ENCODE data around the genes ITGB1BP1 and ADAM17.

- RRBS, 2 experiments, result no CpG with 5 or more reads among the region's 8 CpGs
Measured at GRCh38 chr2:9336041-9336789, 87.1 kb downstream of the ITGB1BP1 start.

- RRBS, 2 experiments, result no CpG with 5 or more reads among the region's 13 CpGs
Measured at GRCh38 chr2:9344305-9344964, 78.9 kb downstream of the ITGB1BP1 start.

GRCh38 chr2:9400419-9401490 lies 22.6 kb downstream of the ITGB1BP1 start:
- RRBS, 2 experiments, result no CpG with 5 or more reads among the region's 22 CpGs

DNA sequence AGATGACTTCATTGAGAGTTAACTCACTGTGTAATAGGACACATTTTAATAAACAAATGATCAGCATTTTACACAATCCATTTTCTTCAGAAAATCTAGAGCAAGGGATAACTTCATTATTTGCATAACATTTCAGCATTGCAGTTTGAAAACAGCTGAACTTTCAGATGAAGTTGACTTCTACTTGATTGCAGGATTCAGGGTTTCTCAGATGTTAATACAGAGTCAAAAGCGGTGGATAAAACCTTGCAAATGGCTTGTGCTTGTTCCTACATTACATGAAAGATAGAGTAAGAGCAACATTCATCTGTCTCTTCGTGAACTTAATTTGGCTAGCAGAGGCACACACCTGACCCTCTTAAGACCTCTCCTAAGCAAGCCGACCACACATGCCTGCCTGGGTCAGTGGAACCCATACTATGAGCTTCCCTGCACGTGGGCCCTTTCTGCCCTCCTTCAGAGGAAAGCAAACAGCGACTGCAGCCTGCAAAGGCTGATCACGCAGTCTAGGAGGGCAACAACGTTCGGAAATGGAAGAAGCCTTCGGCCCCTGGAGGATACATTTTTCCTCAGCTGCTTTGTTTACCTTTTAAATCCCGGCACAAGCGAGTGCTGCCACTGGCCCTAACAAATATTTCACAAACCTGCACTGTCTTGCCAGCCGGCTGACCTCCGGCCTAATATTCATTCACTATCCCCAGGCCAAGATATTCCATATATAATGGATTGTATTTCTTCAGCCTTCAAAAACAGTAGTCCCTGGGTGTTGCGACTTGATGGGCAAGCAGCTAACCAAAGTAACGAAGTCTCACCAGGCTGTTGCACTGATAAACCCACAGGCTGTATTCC lies 16.5 kb downstream of the ITGB1BP1 start:
- RRBS, 2 experiments, result 9% methylated on average over 3 of the region's 15 CpGs; no CpG with 5 or more reads in 1 of the 2 experiments

DNA sequence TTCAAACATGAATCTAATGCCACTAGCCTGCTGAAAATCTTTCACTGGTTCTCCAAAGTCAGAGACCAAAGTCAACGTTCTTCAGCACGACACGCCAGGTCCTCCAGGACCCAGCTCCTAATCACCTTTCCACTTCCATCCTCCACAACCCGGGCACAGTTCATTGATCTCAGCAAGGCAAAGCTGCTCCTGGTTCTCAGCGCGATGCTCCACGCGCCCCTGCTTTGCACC lies 1.2 kb downstream of the ITGB1BP1 start:
- RRBS, 2 experiments, result 7 to 12% methylated on average over 5 of the region's 8 CpGs

DNA sequence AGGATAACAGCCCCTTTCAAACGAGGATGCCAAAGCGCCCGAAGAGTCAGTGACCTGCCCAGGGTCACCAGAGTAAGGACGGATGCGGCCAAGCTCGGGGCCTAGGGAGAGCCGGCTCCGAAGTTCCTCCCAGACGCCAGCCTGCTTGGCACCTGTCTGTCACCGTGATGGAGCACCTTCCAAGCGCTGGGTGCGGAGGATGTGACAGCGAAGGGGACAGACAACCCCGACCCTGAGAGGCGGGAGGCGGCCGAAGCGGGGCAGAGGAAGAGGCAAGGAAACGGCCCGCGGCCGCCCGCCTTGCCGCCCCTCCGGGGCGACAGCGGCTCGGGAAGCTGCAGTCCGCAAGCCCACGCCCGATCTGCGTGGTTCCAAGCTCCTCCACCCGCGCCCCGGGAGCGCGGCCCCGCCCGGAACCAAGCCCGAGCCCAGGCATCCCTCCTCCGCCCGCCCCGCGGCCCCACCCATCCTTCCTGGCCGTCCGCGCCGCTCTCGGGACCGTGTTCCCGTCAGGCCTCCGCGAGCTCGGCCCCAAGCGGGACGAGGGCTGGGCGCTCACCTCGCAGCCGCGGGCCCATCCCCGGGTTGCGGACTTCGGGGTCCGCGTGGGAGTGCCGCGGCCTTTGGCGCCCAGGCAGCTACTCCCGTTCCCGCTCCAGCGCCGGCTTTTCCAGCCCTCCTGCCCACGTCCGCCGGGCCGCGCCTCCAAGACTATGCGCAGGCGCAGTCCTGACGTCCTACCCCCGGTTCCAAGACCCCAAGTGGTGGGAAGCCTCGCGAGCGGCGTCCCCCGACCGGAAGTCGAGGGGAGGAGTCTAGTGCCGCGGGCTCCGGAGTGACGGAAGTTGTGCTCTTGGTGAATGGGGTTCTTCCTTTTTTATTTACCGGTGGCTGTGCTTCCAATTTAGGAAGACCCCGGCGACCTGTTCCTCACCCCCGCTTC lies at the start of gene ITGB1BP1:
ITGB1BP1 (minus strand) TSS at position 715 of the 943 bp plus-strand sequence.
- RRBS, 2 experiments, result 1% methylated on average over 30 to 34 of the region's 96 CpGs

DNA sequence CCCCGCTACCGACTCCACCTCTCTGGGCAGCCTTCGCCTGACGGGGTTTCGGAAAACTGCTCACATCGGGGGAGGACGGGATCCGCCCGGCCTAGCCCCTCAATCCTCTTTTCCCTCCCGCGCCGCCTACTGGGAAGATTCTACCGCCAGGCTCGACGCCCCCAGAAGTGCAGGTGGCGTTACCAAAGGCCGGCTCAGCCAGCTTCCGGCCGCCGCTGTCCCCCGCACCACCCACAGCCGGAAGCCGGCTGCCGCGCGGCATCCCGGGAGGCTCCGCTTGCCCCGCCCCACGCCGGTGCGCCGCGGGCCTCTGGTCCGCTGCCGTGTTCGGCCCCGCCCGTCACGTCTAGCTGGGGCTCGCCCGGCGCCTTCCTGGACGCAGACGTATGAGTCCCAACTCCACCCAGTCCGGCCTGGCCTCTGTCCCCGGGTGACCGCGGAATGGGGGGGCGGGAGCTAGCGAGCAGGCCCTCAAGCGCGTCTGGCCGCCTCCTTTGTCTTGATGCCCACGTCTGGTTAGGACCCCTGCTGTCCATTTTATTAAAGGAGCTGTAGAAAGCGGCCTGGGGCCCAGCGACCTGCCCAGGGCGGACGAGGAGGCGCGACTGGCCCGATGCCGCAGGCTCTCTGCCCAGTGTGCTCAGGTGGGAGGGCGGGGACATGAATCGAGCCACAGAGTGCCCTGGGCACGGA lies at the start of gene ADAM17:
ADAM17 (minus strand) TSS at position 217 of the 693 bp plus-strand sequence.
- RRBS, 2 experiments, result under 1 to 2% methylated on average over 22 of the region's 66 CpGs

- RRBS, 2 experiments, result no CpG with 5 or more reads among the region's 5 CpGs
Measured at GRCh38 chr2:9558700-9559298, 3.2 kb upstream of the ADAM17 start.

DNA sequence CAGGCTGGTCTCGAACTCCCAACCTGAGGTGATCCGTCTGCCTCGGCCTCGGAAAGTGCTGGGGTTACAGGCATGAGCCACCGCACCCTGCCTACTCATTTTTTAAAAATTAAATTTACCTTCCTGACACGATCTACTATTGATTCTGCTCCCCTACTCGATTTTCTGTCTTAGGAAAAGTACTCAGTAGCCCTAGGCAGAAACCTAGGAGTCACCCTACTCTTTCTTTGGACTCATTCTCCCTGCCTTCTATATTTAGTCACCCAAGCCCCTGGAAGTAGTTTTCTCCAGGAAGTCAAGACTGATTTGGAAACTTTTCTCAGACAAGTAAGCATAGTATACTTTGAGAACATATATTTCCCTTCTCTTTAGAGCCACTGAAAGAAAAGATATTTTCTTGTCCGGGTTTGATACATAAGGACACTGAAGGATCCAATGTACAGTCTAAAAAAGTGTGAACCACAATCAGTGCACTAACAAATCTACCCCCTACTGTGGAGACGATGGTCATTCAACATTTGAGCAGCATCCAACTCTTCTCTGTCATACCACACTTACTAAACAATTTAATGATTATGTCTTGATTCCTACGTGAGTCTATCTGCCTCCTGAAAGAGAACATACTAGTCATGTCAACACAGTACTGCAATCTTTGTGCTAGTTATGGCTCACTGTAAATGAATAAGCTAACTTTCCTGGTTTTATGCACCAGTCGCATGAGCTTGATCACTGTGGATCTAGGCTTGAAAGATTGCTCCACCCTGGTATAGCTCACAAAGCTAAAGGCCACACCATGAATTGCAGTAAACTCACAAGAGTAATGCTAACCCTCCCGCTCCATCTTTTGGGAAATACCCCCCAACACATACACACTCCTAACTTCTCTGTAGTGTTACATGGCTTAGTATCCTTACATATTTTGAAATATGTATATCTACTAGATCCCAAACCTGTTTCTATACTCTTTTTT lies 19.8 kb downstream of the YWHAQ start:
- RRBS, 2 experiments, result no CpG with 5 or more reads among the region's 12 CpGs

GRCh38 chr2:9767705-9768692 lies 75.3 kb upstream of the TAF1B start:
- RRBS, 2 experiments, result no CpG with 5 or more reads among the region's 27 CpGs

DNA sequence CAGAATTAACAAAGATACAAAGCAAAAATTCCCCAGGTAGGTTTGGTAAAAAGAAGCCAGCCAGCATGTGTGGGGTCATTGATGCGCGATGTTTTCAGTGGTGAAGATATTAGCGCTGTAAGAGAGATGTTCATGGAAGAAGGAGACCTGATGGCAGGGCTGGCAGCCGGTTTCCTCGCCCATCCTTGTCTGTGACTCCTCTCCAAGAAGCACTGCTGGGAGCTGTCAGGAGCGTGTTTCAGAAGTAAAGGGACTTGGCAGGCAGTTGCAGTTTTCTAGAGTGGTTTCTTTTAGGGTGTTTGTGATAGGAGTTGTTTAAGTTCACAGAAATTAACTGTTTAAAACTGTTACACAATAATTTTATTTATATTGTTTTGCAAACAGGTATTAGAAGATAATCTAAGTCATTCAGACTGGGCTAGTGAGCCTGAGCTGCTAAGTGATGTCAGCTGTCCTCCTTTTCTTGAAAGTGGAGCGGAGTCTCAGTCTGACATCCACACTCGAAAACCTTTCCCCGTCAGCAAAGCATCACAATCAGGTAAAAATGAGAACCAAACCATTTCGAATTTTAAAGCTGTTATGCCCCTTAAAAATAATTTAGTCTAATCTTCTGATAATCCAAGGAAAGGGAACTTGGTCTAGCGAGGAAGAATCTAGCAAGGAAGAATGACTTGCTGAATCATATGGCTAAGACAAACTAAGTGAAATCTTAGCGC lies 24.8 kb downstream of the TAF1B start:
- RRBS, 2 experiments, result no CpG with 5 or more reads among the region's 12 CpGs

GRCh38 chr2:9952870-9953635 lies 1.6 kb downstream of the GRHL1 start:
- RRBS, 2 experiments, result no CpG with 5 or more reads among the region's 10 CpGs

DNA sequence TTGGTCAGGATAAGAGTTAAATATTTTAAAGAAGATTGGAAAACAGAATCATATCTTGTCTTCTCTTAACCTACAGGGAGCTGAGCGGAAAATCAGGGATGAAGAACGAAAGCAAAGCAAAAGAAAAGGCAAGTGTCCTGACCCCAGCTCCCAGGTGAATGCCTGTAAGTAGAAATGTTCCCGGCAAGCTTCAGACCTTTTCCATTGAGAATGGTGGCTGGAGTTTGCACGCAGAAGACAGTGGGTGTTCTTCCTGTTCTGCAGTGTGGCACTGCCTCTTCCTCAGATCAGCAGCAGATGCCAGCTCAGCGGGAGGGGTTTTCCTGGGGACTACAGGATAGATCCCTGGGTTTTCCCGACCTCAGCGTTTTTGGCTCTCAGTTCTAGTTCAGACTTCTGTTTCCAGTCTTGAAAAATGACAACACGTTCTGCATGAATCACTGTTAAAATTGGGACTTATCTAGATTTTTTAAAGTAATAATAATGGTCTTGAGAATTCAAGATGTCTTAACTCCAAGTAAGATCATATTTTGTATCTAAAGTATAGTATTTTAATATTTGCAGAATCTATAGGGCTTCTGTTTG lies 39.2 kb downstream of the GRHL1 start:
- RRBS, 2 experiments, result no CpG with 5 or more reads among the region's 8 CpGs

- RRBS, 2 experiments, result 48 to 49% methylated on average over 3 of the region's 32 CpGs
Measured at GRCh38 chr2:10009807-10010737, 33.3 kb upstream of the KLF11 start.

DNA sequence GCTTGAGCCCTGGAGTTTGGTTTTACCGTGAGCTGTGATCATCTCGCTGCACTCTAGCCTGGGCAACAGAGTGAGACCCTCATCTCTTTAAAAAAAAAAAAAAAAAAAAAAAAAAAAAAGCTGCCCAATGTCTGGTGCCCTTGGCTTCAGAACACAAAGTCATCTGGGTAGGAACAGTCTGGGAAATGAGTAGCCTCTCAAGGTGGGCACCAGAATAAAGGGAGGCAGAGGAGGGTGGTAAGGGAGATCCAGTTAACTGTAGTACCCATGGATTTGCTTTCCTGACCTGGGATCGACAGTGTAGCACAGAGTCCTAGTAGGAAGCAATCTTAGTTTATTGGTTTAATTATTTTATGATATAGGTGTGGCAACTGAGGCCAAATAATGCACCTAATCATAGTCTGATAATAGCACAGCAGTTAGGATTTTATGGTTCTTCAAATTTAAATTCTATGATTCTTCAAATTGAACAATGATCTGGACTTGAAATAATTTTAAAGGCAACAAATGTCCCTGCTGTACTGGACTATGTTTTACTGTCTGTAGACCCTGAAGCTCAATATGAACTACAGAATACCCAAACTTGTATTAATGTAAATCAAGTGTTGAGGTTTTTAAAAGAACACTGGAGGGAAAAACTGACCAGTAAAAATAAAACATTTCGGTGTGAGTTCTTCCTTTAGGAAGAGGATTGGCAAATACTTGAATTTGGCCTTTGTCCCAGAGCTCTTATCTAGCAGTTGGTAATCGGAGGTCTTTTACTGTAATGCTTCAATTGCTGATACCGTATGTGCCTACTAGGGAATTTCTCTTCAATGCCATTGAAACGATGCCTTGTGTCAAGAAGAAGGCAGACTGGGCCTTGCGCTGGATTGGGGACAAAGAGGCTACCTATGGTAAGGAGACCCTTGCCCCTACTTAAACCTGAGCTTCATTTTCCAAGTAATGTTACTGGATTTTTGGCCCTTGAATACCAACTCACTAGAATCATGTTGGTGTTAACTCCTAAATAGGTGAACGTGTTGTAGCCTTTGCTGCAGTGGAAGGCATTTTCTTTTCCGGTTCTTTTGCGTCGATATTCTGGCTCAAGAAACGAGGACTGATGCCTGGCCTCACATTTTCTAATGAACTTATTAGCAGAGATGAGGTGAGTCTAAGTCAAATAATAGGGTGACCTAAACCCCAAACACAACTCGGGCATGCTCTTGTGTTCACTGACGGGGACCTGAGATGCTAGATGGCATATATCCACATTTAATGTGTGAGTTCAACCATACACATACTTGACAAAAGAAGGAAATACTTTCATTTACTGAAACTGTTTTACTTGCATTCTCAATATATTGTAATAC lies 4.0 kb downstream of the RRM2 start:
- RRBS, 2 experiments, result no CpG with 5 or more reads among the region's 15 CpGs

- RRBS, 2 experiments, result no CpG with 5 or more reads among the region's 20 CpGs
Measured at GRCh38 chr2:10286710-10287227, 15.9 kb upstream of the HPCAL1 start.

GRCh38 chr2:10329754-10330567 lies 27.3 kb downstream of the HPCAL1 start:
- RRBS, 2 experiments, result no CpG with 5 or more reads among the region's 20 CpGs

DNA sequence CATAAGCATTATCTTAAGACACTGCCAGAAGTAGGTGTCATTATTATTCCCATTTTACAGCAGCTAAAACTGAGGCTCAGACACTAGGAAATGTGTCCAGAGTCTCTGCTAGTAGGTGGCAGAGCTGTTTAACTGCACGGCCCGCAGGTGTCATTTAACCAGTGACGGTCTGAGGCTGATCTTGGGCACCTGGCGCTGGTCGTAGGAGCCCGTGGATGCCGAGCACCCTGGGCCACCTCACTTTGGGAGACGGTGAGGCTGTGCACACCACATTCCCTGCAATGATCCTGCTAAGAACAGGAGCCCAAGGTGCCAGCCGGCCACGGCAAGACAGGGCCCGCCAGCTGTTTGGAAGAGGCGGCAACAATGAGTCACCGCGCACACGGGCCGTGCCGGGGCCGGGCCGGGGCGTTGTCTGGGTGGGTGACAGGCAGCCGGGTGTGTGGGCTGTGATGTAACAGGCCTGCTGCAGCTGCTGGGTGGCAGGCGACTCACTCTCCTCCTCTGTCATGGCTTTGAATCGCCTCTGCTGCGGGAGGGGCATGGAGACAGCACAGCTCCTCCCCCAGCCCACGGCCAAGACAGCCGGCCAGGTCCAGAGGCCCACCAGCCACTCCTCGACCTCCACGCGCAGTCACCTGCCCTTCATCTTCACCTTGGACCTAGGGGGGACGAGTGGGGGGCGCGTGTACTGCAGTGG lies 49.7 kb upstream of the ODC1 start:
- RRBS, 2 experiments, result under 1% methylated on average over 8 of the region's 32 CpGs

DNA sequence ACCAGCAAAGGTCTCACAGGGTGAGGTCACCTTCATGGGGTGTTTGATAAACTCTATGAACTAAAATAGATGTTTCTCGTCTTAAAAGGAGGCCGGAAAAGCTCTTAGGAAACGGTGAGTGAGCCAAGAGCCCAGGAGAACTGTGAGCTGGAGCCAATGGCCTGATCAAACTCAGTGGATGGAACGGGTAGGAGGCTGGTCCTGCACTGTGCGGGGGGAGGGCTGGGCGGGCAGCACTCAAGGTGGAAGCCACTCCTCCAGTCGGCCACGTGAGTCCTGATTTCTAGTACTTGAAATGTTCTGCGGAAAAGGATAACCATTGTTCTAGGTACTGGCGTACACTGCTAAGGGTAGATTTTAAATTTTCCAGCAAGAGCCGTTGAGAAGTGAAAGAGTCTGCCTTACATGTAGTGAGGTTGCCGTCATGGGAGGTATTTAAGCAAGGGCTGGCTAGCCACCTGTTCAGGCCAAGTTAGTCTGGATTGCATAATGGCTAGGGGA lies 51.1 kb upstream of the ODC1 start:
- RRBS, 2 experiments, result no CpG with 5 or more reads among the region's 12 CpGs

- RRBS, 2 experiments, result no CpG with 5 or more reads among the region's 17 CpGs
Measured at GRCh38 chr2:10642382-10643261, 47.2 kb downstream of the NOL10 start.

All from bronchial epithelial cell (primary cell).